Left lobe of liver (tissue), 1 donor: ENCODE measurements around a stretch of chr22.

DNA sequence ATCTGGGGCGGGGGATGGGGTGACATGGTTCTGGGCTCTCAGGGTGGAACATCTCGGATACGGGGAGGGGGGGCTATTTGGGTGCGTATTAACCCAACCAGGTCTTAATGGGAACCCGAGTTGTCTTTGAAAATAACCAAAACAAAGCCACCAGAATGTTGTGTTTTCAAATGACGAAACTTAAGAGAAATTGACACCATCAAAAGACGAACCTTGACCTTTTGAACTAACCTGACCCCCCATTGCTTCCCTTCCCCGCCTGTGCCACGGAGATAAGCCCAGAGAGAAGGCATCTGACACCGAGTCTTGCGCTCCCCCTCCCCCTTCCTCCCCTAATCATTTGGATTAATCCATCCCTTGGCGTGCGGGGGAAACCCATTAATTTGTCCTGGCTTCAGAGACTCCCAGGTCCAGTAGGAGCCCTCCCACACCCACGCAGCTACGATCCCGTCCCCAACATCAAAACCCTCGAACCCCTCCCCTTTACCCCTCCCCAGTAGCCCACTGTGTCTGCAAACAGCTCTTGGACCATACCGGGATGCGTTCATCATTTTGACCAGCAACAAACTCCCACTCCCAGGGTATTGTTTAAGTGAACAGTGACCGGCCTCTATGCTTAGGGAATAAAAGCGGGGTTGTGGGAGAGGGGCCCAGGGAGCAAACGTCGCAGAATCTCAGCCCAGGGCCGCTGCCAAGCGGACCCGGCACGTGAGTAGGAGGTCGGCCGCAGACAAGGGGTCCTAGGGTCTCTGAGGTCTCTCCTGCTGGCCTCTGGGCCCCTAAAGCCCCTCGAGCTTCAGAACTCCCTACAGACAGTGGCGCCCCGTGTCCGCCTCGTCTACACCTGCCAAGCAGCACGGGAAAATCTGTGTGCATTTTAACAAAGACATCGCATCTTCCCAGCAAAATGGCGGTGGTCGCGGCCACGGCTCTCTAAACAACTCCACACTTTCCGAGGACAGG, 1.6 kb upstream of the H1-0 start:
- PRO-cap: no peak

- PRO-cap: no peak
These were observed 622 bp upstream of the H1-0 start for GRCh38 chr22:37804384-37804829.

- PRO-cap: no peak
These were observed 4.5 kb upstream of the GALR3 start for GRCh38 chr22:37818383-37819313.

GRCh38 chr22:37932325-37932910, 21.0 kb downstream of the C22orf23 start:
- PRO-cap: no peak

DNA sequence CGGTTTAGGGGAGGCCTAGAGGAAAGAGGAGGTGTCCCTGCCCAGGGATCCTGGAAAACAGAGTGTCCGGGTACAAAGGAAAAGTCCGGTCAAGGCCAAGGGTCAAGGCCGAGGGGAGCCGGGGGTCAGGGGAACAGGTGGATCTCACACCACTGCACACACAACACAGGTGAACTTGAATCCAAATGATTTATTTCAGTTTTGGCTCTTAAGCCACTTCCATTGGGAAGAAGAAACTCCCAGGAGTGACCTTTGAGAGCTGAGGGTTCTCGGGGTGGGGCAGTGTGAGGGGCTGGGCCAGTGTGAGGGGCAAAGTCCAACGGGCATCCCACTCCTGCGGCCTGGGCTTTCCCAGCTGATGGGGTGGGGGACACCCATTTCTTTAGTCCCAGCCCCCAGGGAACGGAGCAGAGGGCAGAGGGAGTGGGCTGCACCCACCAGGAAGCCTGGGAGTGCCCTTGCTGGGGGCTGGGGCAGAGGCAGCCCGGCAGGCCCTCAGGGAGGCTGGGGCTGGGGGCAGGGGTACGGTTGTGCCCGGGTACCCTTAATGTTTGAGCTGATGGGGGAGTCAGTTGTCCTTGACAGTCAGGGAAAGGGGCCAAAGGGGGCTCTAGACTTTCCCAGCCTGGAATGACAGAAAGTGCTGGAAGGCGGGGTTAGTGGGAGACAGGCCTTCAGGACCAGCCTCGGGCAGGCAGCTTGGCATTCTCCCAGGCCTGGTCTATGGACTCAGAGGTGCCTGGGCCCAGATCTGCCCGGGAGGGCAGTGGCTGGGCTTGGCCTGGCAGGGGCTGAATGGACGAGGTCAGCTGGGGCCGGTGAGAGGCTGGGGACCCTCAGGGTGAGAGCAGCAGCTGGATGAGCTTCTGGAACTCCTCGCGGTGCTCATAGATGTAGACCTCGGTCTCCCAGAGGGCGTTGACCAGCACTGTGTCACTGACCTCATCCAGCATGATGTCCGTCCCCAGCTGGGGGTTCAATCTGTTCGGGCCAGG, 1.1 kb upstream of the BAIAP2L2 start:
- PRO-cap: no peak

DNA sequence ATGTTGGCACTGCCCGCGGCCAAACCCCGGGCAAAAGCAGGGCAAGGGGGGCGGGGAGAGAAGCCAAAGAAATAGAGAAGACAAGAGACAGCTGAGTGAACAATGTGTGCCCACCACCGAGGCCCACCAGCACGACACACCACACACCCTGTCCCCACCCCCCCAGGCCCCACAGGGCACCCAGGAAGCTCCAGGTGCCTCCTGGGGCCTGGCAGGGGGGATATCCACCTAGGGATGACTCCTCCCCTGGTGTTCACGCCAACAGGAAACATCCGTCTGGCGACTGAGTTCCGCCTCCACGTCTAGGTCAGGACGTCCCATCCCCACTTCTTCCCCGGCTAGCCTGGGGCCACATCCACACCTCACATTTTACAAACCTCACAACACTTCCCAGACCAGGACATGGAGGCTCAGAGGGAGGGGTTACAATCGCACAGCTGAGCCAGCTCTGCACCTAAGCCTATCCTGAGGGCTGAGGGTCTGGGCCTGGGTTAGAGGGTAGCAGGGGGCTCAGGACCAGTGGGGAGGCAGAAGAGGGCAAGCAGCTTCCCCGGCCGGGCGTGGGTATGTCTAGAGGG, 20.9 kb downstream of the MAFF start:
- PRO-cap: no peak

DNA sequence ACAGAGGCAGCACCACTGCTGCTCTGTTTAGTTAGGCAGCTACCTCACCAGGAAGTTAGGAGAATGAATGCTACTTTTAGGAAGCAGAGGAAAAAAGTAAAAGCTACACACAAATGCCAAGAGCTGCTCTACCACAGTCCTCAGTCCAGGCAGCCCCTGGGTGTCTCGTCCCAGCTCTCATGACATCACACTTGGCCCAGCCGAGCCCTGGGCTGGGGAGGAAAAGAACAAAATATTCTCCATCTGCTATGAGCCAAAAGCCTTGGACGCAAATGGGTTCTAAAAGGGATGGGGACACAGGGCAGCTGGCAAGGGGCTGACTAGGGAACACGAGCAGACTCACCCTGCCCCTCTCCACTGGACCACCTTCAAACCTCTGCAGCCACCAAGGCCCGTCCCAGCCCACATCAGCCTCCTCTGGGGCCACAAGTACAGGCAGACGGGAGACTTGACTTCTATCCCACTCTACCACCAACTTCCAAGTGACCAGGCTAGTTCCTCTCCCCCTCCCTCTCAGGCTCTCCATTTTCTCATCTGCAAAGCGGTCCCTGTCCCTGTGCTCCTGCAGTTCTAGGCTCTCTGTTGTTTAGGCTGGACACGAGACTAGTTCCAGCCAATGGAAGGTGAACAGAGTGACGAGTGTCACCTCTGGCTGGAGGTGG, 26.0 kb downstream of the TMEM184B start:
- PRO-cap: no peak

- PRO-cap: unidirectional peak, plus-strand start at chr22:38257457
These were observed 15.5 kb downstream of the TMEM184B start for GRCh38 chr22:38257196-38257790.

DNA sequence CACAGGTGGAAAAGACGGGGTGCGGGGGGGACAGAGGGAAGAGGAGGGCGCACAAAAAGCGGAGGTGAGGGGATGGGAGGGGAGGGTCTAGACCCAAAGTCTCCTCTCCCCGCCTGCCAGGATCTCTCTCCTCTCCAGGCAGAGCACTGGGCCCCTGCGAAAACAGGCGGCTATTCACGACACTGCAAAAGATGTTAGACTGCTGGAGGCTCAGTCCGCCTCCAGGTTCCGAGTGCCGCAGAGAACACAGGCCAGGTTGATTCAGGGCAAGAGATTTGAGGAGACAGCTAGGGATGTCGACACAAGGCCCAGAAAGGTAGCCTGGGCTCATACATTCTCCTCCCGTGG, 394 bp upstream of the CSNK1E start:
- PRO-cap: no peak

- PRO-cap: no peak
These were observed 31.1 kb upstream of the CSNK1E start for GRCh38 chr22:38348140-38348933.

- PRO-cap: no peak
These were observed 33.1 kb upstream of the CSNK1E start for GRCh38 chr22:38350308-38350817.

DNA sequence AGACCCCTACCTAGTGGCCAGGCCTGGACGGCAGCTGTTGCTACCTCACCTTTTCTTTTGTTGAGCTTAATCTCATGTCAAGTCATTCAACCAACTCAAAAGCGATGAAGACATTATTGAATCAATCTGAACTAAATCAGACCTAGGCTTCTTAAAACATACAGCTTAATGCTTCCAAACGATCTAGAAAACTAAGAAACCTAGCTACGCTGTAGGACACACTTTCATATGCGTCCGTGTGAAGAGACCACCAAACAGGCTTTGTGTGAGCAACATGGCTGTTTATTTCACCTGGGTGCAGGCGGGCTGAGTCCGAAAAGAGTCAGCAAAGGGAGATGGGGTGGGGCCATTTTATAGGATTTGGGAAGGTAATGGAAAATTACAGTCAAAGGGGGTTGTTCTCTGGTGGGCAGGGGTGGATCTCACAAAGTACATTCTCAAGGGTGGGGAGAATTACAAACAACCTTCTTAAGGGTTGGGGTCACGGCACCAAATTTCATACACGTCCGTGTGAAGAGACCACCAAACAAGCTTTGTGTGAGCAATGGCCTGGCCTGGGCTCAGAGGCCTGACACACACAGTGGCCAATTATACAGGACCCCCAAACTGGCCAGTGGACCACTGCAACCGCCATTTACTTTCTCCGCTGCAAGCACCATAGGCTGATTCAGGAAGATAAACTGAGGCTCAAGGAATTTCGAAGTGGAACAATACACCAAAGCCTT, 58.5 kb downstream of the KCNJ4 start:
- PRO-cap: no peak

- PRO-cap: no peak
These were observed 55.8 kb downstream of the KCNJ4 start for GRCh38 chr22:38399181-38399520.

DNA sequence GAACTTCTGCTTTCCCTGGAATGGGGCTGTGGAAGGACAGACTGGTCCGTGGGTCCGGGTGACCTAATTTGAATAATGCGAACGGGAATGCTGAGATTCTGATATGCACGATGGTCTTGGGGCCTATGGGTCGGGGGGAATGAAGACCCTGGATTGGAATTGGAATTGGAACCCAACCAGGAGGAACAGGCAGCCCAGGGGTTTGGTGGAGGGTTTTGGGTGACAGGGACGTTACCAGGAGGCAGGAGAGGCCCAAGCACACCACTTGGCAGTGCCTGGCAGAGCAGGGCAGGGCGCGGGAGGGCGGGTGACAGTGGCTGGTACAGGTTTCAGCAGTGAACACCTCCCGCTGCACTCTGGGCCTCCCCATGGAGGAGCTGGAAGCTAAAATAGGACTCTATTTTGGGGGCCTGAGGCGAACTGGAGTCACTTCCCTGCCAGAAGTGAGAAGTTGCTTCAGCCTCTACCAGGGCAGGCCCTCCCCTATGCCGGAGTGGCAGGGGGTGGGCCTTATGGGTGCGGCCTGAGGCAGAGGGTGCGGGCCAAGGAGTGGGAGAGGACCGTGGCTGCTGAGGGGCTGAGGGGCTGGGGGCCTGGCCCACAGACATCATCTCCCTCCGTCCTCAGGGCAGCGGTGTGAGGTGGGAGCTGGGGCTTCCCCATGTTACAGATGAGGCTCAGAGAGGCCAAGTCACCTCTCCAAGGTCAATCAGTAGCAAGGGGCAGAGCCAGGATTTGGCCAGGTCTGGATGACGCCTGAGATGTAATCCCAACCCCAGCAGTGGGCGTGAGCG, 39.5 kb downstream of the KCNJ4 start:
- PRO-cap: no peak

- PRO-cap: no peak
These were observed 23.4 kb downstream of the KCNJ4 start for GRCh38 chr22:38431601-38432030.

DNA sequence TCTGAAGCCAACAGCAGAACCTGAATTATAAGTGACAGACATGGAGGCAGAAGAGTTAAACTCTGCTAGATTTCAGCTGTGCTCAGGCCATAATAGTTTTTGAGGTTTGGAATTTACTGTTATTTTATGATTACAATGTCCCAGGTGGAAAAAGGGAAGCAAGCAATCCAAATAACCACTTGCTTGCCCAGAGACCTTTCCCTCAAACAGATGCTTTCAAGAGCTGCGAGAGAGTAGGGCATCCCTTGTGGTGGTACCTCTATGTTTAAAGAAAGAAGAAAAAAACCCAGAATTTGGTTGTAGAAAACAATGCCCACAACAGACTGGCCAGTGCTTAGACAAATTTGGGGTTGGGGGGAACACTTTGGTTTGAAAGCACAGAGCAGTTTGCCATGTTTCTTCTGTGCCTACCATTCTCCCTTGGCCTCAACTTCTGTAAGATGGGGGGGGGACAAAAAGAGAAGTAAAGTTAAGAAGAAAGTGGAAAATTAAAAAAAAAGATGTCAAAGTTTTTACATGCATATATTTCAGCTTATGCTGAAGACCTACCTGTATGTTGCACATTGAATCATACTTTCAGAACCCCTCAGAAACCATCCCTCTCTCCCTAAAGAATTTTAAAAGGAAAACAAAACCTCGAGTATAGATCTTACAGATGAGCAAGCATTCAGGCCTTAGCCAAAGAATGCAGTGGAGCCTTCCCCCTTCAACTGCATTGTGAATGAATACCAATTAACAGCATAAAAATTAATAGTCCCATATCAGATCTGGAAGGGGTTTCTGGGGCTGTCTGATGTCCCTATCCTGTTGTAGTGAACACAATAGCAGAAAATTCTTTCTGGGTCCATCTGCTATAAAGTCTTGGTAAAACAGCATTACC, 16.1 kb downstream of the KDELR3 start:
- PRO-cap: no peak

DNA sequence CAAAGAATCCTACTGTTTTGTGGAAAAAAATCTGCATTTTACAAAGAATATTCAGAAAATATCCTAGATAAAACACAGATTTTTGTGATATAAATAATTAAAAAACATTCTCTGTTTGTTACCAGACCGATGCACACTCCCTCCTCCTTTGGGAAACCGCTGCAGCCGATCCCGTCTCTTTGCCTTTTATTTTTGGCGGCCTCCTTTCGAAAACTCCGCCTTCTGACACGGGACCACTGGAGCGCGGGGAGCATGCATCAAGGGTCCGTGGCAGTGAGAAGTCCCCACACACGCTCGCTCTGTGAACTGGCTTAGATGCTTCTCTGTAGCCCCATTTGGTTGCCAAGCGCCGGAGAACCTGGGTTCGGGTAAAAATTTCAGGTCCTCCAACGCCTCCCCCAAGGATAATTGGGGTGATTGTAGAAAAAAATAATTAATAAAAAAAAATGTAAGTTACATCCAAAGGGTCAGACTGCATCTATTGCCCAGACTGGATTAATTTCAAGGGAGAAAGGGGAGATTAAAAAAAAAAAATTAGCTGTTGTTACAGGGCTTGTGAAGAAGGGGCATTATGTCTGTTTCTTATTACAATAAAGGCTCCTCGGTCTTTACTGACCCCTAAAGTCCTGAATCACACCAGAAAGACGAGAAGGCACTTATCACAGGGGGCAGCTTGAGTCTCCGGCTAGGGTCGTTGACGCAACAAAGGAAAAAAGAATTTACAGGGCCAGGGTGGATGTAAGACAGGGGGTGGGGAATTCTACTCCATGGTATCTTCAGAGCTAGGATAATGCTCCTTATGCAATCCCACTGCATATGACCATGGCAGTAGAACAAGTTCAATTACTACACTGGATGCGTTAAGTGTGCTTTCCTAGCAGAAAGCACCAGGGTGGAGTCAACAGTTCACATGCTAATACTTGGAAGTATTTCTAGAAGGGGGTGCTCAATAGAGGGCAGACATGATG, 16.7 kb downstream of the DDX17 start:
- PRO-cap: no peak

DNA sequence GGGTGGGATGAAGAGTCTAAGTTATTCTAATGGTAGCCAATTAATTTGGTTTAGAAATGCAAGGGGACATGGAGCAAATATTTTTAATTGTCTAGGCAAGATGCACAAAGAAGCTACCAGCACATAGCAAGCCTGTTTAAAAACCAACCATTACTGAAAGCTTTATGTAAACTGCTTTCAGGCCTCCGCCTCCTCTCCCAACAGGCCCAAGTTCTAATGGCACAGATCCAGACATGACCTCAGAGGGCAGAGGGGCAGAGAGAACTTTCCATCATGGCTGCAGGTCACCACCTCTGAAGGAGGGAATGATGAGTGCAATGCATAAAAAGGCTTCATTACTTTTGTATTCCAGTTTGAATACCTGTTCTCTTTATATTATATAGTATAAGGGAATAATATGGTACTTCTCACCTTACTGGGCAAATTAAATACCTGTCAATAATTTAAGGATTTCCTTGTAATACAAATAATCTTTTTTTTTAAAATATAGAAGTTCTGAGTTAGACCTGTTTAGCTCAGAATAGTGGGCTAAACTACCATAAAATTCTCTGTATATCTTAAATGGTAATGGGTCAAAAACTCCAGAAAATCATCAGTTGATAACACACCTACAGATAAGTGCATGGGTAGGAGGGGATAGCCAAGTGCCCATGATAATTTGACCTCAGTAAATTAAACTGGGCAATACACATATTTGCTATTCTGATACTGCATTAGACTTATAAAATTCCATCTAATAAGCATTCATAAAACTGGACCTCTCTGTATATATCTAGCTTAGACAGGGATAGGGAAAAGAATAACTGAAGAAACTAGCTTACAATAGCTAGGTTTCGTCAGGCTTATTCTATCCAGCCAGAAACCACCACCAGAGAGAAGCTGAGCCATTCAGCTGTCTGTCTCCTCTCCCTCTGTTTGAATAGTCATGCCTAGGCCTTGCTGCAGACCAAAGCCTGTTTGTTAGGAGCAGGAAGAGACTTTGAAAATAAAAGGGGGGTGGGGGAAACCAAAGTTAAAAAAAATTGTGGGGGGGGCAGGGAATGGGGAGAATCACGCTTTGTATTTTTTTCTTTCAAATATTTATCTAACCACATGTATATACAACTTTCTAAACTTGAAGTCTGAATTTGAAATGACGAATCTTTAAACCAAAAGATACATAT, 14.9 kb downstream of the DDX17 start:
- PRO-cap: bidirectional peak, plus-strand start at position 301 of the sequence, minus-strand start at position 138 of the sequence

GRCh38 chr22:38501002-38501490, 5.1 kb downstream of the DDX17 start:
- PRO-cap: no peak

DNA sequence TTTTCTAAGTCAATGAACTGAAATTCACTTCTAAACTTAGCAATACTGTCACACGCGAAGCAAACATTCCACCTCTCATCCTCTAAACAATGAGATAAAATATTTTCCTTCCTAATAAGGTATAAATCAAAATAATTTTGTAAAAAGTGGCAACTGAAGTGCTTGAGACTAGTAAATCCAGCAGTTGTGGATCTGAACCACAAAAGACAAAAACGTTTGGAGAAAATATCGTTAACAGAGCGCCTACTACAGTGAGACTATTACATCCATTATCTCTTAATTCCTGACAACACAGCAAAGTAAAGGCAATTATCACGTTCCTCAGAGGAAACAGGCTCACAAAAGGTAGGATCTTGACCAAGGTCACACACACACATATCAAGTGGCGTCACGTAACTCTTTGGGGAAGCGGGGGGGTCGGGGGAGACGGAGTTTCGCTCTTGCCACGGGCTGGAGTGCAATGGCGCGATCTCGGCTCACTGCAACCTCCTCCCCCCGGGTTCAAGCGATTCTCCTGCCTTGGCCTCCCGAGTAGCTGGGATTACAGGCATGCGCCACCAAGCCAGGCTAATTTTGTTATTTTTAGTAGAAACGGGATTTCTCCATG, 1.5 kb downstream of the DDX17 start:
- PRO-cap: unidirectional peak, plus-strand start at position 424 of the sequence